Colic lymph node (tissue), 1 donor: ENCODE measurements around the gene SPECC1L.

DNA sequence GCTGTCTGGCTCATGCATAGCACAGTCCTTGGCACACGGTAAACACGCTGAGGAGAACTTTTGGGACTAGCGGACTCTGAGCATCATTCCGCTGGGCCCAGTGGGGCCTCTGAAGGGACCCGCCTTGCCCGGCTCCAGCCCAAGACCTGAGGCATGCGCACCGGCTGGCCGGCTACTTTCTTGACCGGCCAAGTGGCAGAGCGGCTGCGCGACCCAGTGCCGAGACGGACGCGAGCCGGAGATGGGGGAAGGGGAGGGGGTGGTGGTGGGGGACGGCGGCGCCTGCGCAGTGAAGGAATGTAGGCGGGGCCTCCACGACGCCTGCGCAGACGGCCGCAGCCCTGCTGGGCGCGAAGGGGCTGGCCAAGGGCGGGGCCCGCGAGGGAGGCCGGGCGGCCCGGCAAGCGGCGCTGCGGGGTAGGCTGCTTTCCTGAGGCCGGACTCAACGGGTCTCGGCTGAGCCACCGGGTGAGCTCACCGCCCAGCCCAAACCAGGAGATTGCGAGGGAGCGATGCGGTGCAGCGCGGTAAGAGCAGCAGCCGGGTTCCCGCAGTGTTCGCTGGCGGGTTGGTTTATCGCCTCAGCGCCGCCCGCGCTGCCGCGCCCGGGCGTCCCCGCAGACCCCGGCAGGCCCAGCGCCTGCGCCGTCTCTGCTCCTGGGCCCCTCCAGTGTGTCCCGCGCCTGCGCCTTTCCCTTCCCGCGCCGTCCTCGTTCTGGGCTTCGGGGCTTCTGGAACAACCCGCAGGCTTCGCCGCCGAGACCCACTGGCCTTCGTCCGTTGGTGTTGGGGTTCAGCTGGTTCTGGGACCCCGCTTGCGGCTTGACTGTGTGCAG lies at the start of gene SPECC1L:
SPECC1L (plus strand) TSS at position 375 of the 836 bp plus-strand sequence.
- PRO-cap, result bidirectional peak, plus-strand start at position 445 of the sequence, minus-strand start at position 243 of the sequence; bidirectional peak, plus-strand start at position 707 of the sequence, minus-strand start at position 631 of the sequence

DNA sequence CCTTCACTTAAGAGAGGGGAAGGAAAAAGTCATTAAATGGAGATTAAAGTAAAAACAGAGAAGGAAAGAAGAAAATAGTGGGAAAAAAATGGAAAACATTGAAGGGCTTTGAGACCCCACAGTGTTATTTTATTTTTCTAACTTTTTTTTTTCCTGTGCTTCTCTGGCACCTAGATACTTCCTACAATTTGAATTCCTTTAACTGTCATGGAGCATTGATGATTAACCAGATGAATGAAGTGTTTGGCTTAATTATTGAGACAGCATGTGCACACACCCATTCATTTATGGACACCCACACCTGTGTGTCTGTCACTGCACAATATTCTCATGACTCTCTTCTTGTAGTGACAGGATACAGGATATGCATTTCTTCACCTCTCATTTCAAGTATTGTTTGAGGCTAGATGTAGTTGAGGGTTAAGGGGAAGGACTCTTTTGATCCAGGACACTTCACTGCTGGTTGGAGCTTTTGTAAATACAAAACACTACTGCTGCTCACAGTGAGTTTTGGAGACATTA lies 33.4 kb downstream of the SPECC1L start:
- PRO-cap, result no peak

DNA sequence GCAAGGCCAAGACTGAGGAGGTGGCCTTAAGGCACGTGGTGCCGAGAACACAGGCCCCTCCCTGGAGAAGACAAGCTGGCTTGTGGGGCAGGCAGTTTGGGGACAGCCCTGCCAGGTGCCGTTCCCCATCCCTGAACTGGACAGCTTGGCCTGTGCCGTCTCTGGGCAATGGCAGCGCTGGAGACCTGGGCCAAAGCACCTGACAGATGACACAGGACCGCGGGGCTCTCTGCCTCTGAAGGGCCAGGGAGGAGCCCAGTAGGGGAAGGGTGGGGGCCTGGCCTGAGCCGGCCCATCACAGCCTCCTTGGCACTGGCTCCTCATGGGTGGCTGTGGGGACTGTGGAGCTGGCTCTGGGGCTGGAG lies 6.8 kb upstream of the ADORA2A start:
- PRO-cap, result no peak

GRCh38 chr22:24422229-24422667 lies 5.2 kb upstream of the ADORA2A start:
- PRO-cap, result no peak

DNA sequence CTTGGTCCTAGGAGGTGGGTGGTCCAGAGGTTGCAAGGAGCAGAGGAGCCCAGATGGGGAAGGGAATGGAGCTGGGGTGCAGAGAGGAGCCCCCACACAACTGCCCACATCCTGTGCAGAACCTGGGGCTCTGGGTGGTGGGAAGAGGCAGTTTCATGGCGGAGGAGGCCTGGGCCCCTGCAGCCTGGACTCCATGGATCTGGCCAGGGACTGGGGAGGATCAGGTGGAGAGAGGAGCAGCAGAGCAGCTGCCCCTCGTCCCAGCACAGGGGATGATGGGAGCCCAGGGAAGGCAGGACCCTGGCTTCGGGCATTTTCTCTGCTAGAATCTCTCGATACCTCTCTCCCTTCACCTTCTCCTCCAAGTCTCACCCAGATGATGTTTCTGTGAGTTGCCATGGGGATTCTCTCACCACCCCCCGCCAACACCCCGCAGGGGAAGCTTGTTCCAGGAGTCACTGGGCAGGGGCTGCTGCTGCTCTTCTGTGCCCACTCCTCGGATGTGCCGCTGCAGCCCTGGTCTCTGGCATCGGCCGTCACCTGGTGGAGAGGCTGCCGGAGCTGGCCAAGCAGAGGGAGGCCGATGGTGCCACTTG lies 800 bp upstream of the ADORA2A start:
- PRO-cap, result no peak

- PRO-cap, result no peak
These were observed 4.1 kb downstream of the UPB1 start for GRCh38 chr22:24499285-24499545.

- PRO-cap, result no peak
These were observed 5.2 kb downstream of the UPB1 start for GRCh38 chr22:24500127-24500934.

GRCh38 chr22:24506948-24507493 lies 11.9 kb downstream of the UPB1 start:
- PRO-cap, result no peak

DNA sequence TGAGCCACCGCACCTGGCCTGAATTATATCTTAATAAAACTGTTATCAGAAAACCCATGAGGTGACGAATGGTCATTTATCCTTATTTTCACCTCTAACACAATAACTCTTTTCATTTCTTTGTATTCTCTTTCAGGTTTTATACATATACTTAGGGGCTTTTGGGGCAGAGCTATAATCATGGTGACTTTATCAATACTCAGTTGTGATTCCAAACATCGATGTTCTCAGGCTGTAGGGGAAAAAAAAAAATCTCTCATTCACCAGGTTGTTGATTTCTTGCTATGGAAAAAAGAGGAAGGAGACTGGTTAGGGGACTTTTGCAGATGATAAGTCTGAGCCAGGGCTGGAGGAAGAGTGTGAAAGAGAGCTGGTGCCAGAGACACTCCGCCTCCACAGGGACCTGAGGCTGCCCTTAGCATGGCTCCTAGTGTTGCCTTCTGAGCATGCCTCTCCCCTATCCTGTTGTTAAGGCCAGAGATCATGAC lies 16.8 kb downstream of the UPB1 start:
- PRO-cap, result no peak

GRCh38 chr22:24810361-24810767 lies 4.4 kb downstream of the SGSM1 start:
- PRO-cap, result no peak

DNA sequence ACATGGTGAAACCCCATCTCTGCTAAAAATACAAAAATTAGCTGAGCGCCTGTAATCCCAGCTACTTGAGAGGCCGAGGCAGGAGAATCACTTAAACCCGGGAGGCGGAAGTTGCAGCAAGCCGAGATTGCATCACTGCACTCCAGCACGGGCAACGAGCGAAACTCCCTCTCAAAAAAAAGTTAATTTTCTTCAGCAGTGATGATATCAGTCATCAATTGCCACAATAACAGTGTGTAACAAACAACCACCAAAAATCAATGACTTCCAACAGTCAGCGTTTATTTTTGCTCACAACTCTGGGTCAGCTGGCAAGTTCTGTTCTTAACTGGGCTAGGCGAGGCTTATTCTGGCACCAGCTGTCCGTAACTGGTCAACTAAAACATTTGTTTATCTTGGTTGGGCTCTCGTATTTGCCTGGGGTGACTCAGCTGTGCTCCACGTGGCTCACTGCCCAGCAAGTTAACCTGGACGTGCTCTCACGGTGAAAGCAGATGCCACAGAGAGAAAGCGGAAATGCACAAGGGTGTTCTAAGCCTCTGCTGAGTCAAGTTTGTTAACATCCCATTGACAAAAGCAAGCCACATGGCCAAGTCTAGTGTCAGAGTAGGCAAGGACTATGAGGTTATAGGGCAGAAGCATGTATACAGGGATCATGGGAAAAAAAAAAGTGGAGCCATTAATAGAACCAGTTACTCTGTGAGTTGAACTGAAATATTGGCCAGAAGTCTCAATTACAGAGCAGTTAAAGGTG lies 52.1 kb downstream of the LHFPL7 start:
- PRO-cap, result no peak

DNA sequence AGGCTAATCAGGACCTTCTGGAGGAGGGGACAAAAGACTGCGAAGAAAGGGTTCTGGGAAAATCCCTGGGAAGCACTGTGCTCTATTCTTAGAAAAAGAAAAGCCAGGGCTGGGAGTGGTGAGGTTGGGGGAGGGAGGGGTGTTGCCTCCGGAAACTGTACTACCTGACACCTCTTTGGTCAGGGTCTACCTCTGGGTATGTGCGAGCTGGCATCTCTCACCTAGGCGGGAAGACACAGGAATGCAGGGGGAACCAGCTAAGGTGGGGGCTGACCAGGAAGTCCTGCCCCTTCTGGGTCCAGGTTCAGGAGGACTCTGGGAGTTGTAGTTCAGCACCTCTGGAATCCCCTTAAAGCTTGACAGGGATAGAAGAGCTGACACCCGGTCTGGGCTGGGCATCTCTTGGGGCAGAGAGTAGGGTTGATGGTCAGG lies 2.3 kb upstream of the KIAA1671 start:
- PRO-cap, result no peak

DNA sequence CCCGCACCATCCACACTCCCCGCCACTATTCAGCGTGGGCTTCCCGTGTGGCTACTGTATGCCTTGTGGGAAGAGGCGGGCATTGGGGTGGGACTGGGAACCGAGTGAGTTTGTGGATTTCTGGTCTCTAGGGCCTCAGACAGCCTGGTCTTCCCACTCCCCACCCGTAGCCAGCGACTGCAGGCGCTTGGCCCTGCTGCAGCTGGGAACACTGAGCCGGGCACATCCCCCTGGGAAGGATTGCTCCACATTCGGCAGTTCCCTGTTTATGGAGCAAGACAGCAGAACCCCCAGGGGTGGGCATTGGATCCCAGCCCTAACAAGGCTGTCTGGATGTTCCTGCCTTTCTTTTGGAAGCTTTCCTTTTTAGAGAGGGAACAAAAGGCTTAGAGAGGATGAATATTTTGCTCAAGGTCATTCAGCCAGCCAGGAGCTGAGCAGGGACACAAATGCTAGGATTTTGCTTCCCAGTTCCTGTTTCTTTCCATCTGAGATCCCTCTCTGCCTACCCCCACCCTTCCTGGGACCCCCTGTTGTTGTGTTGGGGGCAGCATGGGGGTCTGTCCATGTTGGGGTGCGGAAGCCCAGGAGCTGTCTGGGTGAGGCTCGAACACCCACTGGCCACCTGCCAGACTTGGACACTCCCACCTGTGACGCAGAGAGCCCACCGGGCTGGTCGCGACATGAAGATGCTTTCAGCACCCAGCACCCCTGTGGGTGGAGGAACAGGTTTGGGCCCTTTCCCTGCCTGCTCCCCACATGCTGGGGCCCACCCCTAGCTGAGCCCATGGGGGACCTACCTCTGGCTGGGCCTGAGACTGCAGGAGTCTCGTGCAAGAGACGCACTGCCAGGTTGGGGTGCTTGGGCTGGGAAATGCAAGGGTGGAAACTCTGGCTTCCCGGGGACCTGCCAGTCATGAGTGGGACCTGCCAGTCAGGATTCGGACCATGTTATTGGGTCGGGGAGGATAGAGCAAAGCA lies 23.7 kb downstream of the KIAA1671 start:
- PRO-cap, result no peak

DNA sequence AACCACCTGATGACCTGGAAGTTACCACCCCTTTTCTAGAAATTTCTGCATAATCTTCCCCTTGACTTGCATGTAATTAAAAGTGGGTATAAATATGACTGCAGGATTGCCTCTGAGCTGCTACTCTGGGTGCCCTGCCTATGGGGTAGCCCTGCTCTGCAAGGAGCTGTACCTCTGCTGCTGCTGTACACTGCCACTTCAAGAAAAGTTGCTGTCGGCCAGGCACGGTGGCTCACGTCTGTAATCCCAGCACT lies 55.1 kb downstream of the KIAA1671 start:
- PRO-cap, result no peak

DNA sequence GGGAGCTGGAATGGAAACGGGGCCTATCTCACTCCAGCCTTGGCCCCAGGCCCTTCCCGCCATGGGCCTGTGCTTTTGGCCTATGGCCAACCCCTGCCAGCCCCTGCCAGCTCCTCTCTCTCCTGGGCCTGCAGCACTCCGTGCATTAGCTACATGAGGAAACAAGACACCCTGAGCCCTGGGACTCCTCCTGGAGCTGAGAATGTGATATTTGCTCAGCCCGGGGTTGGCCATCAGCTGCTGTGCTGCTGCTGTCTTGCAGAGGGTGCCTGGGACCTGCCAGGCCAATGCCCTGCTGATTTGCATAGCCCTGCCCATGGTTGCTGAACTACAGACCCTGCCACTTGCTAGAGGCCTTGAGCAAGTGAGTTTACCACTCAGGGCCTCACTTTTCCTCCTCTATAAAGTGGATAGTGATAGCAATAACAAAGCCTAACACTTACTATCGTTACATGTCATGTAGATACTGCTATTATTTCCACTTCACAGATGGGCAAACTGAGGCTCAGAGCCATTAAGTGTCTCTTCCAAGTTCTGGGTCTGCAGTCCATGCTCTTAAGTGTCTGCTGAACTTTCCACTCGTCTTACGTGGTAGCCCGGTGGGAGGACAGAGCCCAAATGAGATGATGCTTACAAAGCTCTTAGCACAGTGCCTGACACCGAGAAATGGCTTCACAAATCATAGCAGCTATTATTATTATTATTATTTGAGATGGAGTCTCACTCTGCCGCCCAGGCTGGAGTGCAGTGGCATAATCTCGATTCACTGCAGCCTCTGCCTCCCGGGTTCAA lies 99.7 kb downstream of the KIAA1671 start:
- PRO-cap, result no peak

DNA sequence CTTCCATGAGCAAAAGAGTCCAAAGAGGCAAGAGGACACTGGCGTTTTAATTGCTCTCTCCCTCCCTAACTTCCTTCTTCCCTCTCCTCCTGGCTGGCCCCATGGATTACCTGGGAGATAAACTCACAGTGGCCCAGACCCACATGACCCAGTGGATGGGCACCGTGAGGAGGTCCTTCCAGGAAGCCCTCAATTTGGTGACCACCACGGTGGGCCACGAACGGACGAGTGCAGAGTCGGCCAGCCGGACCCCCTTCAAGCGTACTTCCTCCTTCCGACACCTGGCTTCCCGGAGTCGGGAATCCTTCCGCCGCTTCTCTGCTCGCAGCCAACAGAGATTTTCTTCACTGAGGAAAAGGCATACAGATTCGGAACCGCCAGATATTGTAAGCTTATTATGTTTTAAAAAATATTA lies 87.6 kb upstream of the CRYBB3 start:
- PRO-cap, result no peak

- PRO-cap, result no peak
These were observed 63.8 kb upstream of the CRYBB3 start for GRCh38 chr22:25135977-25136195.

DNA sequence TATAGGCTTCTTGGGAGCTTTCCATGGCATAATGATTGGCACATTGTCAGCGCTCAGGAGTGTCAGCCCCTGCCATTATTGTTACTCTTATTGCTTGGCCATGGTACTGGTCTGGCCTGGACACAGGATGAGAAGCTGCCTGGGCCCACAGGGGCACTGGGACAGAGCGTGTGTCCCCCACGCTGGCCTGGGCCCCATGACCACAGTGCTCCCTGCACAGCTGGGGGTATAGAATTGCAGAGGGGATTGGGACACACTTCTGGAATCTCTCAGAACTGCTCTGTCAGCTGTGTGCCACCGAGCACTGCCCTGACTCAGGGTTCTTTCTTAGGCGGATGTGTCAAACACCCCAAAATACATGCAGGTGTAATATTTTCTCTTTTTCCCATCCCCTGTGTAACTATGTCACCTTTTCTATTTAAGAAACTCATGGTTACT lies 37.5 kb upstream of the CRYBB3 start:
- PRO-cap, result no peak

- PRO-cap, result no peak
These were observed 130.5 kb downstream of the CRYBB2 start for GRCh38 chr22:25349880-25350426.

DNA sequence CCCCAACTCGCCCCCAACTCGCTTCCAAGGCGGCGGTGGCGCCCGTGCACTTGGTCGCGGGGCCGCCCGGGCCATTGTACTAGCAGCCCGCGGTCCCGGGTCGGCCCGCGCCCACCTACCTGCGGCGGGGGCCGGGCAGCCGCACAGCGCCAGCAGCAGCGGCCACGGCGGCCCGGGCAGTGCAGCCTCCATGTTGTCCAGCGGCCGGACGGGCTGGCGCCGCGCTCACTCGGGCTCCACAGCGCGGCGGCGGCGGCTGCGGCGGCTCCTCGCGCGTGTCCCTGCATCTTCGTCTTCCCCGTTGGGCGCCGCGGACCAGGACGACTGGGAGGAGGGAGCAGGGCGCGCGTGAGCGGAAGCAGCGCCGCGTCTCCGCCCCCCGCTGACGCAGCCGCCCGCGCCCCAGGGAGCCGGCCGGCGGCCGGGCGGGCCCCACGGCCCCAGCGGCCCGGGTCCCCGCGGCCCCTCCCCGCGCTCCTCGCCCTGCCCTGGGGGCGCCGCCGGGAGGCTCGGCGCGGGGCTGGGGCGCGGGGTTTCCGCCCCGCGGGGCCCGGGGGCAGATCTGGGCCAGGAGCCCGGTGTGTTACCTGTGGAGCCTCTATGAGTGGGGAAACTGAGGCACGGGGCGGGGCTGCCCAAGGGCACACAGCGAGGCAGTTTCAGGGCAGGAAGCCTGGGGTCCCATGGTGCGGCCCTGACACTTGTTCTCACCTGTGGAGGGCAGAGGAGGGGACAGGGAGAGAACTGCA lies 159.2 kb upstream of the GRK3 start:
- PRO-cap, result bidirectional peak, plus-strand start at position 405 of the sequence, minus-strand start at position 326 of the sequence